Subcutaneous adipose tissue (tissue), 3 donors: ENCODE measurements around a stretch of chr12.

- PRO-cap, result no peak
- RAMPAGE, long total RNA, 3 experiments, result no peak in any of the 3 experiments
Measured at GRCh38 chr12:57881365-57882171, 35.0 kb upstream of the CTDSP2 start.

GRCh38 chr12:58915286-58916168, 4.8 kb downstream of the LRIG3 start:
- PRO-cap, result unidirectional peak, plus-strand start at chr12:58915770
- RAMPAGE, long total RNA, 3 experiments, result no peak in any of the 3 experiments

DNA sequence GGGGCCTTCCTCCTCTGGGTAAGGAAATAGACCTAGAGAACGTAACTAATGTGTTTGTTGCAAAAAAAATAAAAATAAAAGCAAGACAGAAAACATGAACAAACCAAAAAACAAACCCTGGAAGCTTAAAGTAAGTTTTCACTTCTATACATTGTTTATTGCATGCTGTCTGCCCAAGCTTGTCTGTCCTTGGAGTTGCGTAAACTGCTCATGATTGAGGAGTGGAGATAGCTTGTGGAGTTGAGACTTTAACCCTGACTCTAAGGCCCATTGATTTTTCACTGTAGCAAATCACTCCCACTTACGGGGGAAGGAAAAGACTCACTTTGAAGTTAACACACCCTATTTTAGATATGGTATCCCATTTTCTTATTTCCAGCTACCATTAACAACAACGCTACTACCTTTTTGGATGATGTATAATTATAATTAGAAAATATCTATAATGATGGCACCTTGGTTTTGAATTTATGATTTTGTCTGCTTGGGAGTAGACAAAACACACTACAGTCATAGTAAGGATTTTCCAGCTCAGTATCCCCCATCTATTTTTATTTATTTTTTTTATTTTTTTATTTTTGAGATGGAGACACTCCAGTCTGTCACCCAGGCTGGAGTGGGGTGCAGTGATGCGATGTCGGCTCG, 1.3 kb upstream of the LRIG3 start:
- PRO-cap, result no peak
- RAMPAGE, long total RNA, 3 experiments, result no peak in any of the 3 experiments

- PRO-cap, result no peak
- RAMPAGE, long total RNA, 3 experiments, result no peak in any of the 3 experiments
Measured at GRCh38 chr12:59328277-59328836, 267.5 kb upstream of the SLC16A7 start.

DNA sequence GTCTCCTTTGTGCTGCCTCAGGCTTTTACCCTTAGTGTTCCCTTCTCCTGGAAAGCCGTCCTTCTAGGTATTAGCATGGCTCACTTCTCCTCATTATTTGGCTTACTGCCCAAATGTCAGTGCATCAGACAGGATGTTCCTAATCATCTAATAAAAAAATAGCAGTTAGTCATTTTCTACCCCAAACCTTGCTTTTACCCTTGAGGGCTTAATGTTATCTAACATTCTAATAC, 109.0 kb upstream of the SLC16A7 start:
- PRO-cap, result no peak
- RAMPAGE, long total RNA, 3 experiments, result no peak in any of the 3 experiments

DNA sequence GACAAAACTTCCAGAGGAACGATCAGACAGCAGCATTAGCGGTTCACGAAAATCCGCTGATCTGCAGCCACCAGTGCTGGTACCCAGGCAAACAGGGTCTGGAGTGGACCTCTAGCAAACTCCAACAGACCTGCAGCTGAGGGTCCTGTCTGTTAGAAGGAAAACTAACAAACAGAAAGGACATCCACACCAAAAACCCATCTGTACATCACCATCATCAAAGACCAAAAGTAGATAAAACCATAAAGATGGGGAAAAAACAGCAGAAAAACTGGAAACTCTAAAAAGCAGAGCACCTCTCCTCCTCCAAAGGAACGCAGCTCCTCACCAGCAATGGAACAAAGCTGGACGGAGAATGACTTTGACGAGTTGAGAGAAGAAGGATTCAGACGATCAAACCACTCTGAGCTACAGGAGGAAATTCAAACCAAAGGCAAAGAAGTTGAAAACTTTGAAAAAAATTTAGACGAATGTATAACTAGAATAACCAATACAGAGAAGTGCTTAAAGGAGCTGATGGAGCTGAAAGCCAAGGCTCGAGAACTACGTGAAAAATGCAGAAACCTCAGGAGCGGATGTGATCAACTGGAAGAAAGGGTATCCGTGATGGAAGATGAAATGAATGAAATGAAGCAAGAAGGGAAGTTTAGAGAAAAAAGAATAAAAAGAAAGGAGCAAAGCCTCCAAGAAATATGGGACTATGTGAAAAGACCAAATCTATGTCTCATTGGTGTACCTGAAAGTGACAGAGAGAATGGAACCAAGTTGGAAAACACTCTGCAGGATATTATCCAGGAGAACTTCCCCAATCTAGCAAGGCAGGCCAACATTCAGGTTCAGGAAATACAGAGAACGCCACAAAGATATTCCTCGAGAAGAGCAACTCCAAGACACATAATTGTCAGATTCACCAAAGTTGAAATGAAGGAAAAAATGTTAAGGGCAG, 156.3 kb downstream of the SLC16A7 start:
- PRO-cap, result no peak
- RAMPAGE, long total RNA, 3 experiments, result start-site peak on the plus strand in 1 of 3 experiments, centred at position 298 of the sequence, 16 reads per replicate

- PRO-cap, result no peak
- RAMPAGE, long total RNA, 3 experiments, result no peak in any of the 3 experiments
Measured at GRCh38 chr12:62512316-62512962, 45.8 kb downstream of the MON2 start.

DNA sequence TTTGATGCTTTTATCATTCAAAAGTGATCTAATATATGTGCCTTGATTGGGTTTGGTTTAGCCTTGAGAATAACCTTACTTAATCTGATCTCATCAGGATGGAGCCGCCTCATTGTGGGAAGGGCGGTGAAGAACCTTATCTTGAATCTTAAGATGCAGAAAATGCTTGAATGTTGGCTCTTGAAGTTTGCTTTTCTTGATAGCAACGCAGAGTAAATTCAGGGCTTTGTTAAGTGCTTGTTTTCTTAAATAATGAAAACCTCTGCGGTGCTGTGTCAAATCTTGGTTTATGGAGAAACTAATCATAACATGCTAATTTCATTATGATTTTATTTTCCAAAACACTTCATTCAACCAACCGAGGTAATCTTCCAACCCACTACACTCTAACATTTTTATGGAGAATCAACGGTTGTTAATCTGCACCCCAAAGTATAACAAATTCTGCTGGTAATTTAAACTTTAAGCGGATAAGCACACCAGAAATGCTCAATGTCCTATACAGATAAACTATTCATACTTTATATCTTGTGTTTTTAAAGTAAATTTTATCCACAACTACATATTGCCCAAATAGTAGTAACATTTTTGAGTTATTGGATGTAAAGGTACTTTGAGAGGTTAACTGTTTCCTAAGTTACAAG, 138.4 kb downstream of the MON2 start:
- PRO-cap, result no peak
- RAMPAGE, long total RNA, 3 experiments, result no peak in any of the 3 experiments

DNA sequence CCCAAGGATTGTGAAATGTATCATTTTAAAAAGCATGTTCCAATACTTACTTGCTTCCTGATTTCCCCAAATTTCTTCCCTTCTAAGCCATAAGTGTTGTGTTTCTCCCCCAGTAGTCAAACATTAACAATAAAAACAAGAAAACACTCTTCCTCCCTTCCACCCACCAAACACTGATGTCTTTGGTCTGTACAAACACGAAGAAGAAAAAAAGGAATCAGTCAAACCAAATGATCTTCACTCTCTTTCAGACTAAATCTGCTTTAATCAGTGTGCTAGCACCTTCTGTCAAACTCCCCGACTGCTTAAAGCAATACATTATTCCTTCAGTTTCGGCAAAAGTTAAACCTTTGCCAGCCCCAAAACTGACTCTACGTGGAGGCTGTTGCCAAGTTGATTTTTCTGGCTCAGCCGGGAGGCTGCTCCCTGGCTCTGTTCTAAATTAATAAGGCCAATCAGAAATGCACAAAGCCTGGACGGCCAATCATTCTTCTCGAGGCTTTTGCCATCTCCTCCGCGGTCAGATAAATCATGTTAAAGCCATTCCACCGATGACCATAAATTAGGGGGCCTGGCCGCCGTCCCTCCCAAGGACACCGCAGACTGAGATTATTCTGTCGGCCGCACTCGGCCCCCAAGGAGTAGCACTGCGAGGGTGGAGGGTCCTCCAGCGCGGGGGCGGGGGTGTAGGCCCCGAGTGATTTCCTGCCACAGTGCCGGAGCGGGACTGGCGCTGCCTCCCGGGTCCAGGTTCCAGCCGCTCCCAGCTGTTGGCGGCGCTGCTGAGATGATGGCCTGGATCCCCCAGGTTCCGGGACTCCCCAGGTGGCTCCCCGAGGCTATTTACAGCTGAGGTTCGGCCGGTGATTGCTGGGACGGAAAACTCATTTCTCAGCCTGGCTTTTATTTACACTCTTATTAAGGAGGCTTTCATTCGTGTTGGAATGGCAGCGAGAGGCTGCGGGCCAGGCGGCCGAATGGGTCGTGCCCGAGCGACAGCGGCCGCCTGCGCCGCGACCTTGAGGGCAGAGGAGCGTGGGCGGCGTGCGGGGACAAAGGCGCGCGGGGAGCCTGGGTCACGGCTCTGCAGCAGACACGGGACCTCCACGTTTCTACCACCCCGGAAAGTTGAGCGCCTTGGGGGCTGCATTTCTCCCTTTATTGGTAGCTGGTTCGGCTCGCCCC, 165.0 kb downstream of the MON2 start:
- PRO-cap, result bidirectional peak, plus-strand start at position 551 of the sequence, minus-strand start at position 404 of the sequence
- RAMPAGE, long total RNA, 3 experiments, result no peak in any of the 3 experiments

DNA sequence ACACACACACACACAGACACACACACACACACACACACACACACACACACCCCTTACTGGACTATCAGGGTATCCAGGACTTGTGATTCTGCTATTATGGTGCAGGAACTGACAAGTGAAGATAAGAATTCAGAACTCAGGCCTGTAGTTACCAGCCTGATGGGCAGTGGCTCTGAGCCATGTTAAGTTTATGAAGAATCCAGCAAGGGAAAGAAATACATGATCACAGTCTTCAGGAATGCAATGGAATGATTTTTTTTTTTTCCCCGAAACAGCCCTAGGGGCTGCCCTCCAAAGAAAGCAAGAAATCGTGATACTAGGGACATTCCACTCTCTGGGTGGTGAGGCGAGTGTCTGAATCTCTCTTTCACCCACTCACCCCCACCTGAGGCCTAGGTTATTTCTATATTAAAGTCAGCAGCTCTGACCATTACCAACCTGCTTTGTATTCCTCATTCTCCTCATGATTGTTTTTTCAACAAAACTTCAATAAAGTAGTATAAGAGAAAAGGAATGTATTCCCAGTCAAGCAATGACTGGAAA, 105.8 kb downstream of the AVPR1A start:
- PRO-cap, result no peak
- RAMPAGE, long total RNA, 3 experiments, result no peak in any of the 3 experiments

GRCh38 chr12:63152076-63152470, 1.1 kb upstream of the AVPR1A start:
- PRO-cap, result no peak
- RAMPAGE, long total RNA, 3 experiments, result no peak in any of the 3 experiments

- PRO-cap, result no peak
- RAMPAGE, long total RNA, 3 experiments, result no peak in any of the 3 experiments
Measured at GRCh38 chr12:63667404-63667815, 883 bp downstream of the DPY19L2 start.

- PRO-cap, result no peak
- RAMPAGE, long total RNA, 3 experiments, result no peak in any of the 3 experiments
Measured at GRCh38 chr12:63715257-63715650, 47.0 kb upstream of the DPY19L2 start.

GRCh38 chr12:63931409-63931858, 86.9 kb downstream of the SRGAP1 start:
- PRO-cap, result no peak
- RAMPAGE, long total RNA, 3 experiments, result no peak in any of the 3 experiments

DNA sequence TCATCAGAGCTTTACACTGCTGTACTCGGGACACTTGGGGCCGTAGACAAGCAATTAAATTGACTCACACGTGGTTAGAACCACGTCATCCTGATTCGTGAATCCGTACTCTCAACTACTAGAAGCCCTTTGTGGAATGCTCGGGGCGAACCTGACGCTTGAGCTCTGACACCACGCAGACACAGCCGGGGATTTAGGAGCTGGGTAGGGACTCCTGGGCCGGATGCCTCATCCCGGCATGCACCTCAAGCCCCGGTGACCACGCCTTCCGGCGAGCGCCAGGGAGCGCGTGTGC, 231 bp upstream of the XPOT start:
- PRO-cap, result bidirectional peak, plus-strand start outside the sequence, minus-strand start at position 213 of the sequence
- RAMPAGE, long total RNA, 3 experiments, result no peak in any of the 3 experiments

DNA sequence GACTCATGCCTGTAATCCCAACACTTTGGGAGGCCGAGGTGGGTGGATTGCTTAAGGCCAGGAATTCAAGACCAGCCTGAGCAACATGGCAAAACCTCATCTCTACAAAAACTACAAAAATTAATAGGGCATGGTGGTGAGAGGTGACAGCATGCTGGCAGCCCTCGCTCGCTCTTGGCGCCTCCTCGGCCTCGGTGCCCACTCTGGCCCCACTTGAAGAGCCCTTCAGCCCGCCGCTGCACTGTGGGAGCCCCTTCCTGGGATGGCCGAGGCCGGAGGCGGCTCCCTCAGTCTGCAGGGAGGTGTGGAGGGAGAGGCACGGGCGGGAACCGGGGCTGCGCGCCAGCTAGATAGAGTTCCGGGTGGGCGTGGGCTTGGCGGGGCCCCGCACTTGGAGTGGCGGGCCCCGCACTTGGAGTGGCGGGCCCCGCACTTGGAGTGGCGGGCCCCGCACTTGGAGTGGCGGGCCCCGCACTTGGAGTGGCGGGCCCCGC, 67.6 kb upstream of the RASSF3 start:
- PRO-cap, result no peak
- RAMPAGE, long total RNA, 3 experiments, result no peak in any of the 3 experiments

DNA sequence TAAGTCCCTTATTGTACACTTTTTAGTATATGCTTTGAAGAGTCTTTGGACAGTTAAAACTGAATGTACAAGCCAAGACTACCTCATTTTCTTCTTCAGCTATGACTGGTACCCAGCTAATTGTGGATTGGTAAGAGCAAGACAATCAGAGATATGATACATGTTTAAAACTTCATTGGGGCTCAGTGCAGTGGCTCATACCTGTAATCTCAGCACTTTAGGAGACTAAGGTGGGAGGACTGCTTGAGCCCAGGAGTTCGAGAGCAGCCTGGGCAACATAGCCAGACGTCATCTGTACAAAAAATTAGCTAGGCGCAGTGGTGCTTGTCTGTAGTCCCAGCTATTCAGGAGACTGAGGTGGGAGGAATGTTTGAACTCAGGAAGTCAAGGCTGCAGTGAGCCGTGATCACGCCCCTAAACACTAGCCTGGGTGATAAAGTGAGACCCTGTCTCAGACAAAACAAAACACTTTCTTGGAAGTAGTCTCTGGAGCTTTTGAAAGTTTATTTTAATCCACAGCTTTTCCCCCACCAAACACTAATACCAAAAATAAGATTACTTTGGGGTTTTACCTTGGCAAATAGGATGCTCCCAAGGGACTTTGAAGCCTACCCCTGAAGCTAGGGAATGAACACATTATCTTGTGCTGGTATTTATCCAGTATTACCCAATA, 71.4 kb downstream of the RASSF3 start:
- PRO-cap, result no peak
- RAMPAGE, long total RNA, 3 experiments, result no peak in any of the 3 experiments

DNA sequence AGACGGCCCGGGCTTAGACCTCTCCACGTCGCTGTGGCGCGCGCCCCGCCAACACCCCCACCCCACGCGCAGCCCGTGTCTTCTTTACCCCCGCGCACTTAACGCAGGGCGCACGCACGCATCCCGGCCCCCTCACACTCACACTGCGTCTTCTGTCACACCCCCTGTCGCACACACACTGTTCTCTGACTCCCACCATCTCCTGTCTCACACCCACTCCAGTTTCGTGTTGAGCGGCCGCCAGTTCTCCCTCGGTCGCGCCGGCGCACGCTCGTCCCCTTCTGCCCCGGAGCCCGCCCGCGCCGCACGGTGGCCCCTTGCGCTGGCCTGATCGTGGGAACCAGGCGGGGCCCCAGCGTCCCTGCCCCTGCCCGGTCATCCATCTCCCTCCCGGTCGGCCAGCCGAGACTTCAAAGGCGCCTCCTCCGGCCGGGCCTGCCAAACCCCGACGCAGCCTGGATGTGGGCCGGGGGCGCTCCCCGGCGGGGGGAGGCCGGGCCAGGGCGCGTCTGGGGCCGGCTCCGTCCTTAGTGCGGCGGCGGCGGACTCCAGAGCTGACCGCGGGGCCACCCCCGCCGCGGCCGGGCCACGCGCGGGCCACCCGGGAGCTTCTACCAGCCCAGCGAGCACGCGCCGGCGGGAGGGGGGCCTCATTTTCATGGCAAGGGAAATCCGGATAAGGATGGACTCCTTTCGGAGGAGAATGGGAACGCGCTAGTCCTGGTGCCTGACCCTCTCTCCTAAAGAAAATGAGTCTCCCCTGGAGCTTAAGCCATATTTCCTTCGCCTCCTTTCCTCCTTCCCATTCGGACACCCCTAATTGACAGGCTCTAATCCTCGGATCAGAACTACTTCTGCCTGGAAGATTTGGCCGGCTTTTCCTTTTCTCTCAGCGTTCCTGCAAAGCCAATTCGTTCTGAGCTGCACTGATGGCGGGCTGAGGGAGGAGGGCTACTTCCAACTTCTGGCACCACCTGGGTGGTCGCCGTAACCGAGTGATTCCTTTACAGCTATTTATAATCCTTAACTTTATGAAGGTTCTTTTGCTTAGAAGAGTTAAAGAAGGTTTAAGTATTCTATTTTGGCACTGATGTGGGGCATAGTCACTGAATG, 81.9 kb upstream of the HMGA2 start:
- PRO-cap, result no peak
- RAMPAGE, long total RNA, 3 experiments, result no peak in any of the 3 experiments

DNA sequence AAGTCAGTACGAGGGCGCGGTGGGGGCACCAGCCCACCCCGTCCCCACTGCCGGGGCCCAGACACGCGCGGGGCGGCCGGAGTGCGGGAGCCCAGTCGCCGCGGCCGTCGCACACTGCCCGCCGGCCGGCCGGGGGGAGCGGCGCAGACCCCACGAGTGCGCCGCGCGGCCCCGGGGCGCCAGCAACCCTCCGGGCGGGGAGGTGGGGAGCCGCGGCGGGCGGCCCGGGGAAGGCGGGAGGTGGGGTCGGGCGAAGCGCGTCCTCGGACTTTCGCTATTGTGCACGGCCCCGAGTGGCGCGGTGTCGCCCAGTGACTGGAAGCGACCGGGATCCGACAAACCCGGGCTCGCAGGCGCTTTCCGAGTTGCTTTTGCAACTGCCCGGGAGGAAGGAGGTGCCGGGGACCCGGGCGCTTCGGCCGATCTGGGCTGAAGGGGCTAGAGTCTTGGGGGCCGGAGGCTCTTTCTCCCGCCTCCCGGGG, 1.1 kb downstream of the HMGA2 start:
- PRO-cap, result no peak
- RAMPAGE, long total RNA, 3 experiments, result no peak in any of the 3 experiments

DNA sequence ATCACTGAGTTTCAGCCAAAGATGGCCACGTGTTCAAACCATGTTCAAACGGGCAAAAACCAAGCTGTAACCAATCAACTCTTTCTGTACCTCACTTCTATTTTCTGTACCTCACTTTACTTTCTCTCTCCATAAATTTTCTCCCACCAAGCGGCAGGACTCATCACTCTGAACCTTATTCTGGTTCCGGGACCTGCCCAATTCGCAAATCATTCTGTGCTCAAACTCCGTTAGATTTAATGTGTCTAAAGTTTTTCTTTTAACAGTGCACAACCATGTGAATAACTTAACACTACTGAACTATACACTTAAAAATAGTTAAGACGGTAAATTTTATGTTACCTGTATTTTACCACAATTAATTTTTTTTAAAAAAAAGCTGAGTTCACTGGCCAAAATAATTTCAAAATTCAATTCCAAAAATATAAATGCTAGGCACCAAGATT, 1.2 kb downstream of the TMBIM4 start:
- PRO-cap, result no peak
- RAMPAGE, long total RNA, 3 experiments, result no peak in any of the 3 experiments